Measurements from ENCODE around the genes ASB2 and IFI27L2.

GRCh38 chr14:93753352-93753668 lies 35.0 kb downstream of the PRIMA1 start:
- PRO-cap = no peak
- RAMPAGE, long total RNA, 4 experiments = no peak in any of the 4 experiments

DNA sequence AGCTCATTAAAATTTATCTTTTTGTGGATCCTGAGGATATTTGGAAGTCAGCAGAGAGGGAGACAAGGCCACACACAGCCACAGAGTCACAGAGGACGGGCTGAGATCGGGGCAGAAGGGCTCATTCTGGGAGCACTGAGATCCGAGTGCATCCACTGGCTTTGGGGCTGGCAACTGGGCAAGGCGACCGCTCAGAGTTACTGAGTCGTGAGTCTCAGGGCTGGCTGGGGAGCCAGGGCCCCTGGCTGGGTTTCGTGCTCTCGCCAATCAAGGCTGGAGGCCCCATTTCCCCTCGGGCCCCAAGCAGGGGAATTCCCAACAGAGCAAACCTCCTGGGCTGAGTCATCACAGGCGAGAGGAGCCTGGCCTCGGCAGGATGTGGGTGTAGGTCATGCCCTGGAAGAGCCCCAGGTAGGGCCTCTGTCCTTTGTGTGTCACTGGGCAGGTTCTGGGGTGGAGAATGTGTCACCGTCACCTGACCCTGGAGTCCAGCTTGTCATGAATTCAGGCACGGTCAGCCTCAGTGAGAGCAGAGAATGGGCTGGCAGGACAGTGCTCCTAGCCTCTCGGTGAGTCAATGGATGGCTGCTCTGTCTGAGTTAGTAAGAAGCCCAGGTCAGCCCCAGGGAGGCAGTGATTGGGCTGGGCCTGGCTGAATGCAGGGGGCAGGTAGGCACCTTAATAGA lies 17.0 kb downstream of the ASB2 start:
- PRO-cap = bidirectional peak, plus-strand start at position 523 of the sequence, minus-strand start at position 199 of the sequence
- RAMPAGE, long total RNA, 4 experiments = no peak in any of the 4 experiments

GRCh38 chr14:93965336-93965653 lies 11.1 kb downstream of the ASB2 start:
- PRO-cap = no peak
- RAMPAGE, long total RNA, 4 experiments = no peak in any of the 4 experiments

GRCh38 chr14:93975829-93976950 lies at the start of gene ASB2:
Gene ASB2 (minus strand): TSS chr14:93976570.
- PRO-cap = bidirectional peak, plus-strand start at chr14:93976295, minus-strand start at chr14:93976082; bidirectional peak, plus-strand start at chr14:93976878, minus-strand start at chr14:93976739
- RAMPAGE, long total RNA, 4 experiments = start-site peak on the minus strand in 2 of 4 experiments, at chr14:93976732-93976751 at its widest, 7 to 20 reads per replicate

DNA sequence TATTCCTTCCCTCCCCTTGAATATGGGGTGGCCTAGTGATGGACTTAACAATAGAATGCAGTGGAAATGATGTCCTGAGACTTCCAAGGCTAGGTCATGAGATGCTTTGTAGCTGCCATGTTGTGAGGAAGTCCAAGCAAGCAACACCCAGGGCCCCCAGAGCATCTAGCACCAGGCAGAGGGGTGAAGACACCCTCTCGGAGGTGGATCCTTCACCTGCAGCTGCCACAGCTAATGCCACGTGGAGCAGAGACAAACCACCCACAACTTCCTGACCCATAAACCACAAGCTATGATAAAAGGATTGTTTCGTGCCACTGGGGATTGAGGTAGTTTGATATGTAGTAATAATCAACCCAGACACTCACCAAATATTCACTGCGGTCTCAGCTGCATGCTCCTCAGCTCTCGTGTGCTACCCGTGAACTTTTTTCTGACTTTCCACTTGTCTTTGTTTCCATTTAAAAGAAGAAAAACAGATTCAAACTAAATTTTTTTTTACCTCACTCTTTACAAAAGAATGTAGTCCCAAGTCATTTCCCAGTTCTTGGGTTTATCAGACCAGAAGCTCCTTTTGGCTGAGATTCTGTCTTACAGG lies 1.9 kb upstream of the ASB2 start:
- PRO-cap = no peak
- RAMPAGE, long total RNA, 4 experiments = no peak in any of the 4 experiments

- PRO-cap = no peak
- RAMPAGE, long total RNA, 4 experiments = no peak in any of the 4 experiments
Measured at GRCh38 chr14:94077478-94078200, 3.4 kb downstream of the DDX24 start.

DNA sequence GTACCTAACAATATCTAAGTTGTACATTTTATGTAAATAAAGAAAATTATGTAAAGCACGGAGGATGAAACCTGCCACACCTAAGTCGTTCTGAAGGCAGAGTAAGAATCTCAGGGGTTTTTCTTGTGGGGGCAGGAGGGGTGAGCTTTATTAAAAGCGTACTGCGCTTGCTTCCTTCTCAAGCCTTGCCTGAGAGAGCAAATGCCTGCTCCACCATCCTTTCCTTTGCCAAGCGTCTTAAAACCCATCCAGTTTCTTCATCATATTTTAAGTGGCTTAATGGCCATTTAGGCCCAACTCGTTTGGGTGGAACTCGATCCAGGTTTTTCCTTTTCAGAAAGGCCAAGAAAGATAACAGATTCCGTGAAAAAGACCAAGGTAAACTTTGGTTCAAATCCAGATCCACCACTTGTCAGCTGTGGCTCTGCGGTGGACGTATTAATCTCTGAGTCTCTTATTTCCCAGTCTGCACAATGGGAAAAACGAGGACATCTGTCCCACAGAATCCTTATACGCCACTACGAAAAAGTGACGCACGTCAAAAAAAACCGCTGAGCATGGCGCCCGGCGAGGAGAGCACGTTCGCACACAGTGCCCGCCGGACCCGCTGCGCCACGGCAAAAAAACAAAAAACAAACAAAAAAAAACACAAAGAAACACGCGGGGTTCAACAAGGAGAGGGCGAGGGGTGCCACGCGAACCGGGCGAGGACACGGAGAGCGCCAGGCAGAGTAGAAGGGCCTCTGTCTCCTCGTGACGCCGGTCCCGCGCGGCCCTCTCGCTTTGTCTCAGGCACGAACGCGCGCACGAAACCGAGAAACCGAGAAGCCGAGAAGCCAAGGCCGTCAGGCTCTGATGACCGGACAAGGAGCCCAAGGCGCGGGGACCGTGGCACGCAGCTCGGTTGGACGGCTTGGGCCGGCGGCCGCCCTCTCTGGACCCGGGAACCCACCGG lies 648 bp downstream of the DDX24 start:
- PRO-cap = bidirectional peak, plus-strand start at position 558 of the sequence, minus-strand start at position 447 of the sequence
- RAMPAGE, long total RNA, 4 experiments = no peak in any of the 4 experiments

- PRO-cap = no peak
- RAMPAGE, long total RNA, 4 experiments = no peak in any of the 4 experiments
Measured at GRCh38 chr14:94099051-94099771, 18.1 kb downstream of the IFI27L1 start.

- PRO-cap = bidirectional peak, plus-strand start at chr14:94129734, minus-strand start at chr14:94129589
- RAMPAGE, long total RNA, 4 experiments = start-site peak on the minus strand in 4 of 4 experiments, at chr14:94129584-94129668 at its widest, 341 to 908 reads per replicate
Measured at GRCh38 chr14:94128900-94129898, at the start of gene IFI27L2. Gene IFI27L2 (minus strand): TSS chr14:94129604.

DNA sequence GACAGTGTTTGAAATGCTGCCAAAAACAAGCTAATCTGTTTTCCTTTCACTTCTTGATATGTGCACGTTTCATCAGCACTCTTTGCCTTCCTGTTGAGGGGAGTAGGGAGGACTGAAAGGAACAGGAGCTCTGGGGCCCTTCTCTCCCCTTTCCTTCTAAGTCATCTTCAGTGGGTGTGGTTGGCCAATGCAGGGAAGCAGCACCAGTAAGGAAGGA lies 12.1 kb upstream of the PPP4R4 start:
- PRO-cap = no peak
- RAMPAGE, long total RNA, 4 experiments = no peak in any of the 4 experiments

DNA sequence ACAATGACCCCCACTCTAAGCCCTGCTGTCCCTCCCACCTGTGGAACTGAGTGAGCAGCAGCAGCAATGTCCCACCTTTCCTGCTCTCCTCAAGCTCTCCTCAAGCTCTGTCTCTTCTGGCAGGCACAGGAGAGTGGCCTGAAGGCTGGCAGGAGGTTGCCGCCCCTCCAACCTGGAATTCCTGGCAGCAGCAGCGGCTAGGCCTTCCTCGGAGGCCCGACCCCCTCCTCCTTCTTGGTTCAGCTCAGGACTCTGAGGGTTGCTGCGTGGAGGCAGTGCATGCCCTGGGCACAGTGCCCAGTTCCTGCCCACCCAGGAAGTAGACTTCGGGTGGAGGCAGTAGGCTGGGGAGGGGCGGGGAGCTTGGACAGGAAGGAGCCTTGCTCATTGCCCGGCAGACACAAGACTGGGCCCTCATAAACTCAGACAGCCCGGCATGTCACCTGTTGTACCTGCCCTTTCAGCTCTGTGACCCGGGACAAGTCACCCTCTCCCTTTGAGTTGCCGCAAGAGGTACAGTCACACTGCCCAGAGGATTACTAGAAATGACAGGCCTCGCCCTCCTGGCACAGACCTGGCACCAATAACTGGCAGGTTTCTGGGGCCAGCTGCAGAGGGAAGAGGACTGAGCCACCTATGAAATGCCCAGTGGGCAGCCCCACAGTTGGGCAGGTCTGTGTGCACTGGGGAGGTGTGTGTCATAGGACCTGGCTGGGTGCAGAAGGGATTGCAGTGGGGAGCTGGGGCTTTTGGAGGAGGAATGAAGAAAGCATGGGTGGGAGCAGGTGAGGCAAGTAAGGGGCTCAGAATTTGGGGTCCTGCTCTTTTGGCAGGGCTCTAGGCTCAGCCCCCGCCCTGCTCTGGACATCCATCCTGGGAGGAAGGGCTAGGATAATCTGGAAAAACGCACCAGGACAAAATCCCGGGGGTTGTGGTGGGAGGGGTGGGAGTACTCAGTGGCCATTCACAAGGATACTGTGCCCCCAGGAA lies 2.3 kb upstream of the SERPINA1 start:
- PRO-cap = bidirectional peak, plus-strand start at position 417 of the sequence, minus-strand start at position 114 of the sequence
- RAMPAGE, long total RNA, 4 experiments = start-site peak on the minus strand in 4 of 4 experiments, centred at positions 243 to 281 of the sequence, 19 to 348 reads per replicate

DNA sequence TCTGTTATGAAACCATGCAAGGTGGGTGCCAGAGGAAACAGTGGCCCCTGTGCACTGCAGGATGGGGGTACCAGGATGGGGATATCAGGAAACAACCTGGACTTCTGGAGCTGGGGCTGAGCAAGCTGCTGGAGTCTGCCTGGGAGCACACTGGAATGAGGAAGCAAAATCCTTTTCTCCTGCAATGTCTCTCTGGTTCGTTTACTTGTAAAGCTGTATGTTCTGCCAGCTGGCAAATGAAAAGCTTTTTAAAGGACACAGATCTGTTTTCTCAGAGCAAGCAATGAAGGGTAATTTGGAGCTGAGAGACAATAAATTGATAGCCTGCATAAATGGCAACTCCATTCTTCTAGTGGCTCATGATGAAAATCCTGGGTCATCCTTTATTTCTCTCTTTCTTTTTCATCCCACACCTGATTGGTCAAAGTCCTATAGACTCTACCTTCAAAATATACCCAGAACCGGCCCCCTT lies 23.3 kb upstream of the SERPINA1 start:
- PRO-cap = no peak
- RAMPAGE, long total RNA, 4 experiments = no peak in any of the 4 experiments

- PRO-cap = unidirectional peak, minus-strand start at chr14:94447995; unidirectional peak, plus-strand start at chr14:94448371
- RAMPAGE, long total RNA, 4 experiments = no peak in any of the 4 experiments
Measured at GRCh38 chr14:94447763-94448513, 4.7 kb downstream of the SERPINA11 start.

DNA sequence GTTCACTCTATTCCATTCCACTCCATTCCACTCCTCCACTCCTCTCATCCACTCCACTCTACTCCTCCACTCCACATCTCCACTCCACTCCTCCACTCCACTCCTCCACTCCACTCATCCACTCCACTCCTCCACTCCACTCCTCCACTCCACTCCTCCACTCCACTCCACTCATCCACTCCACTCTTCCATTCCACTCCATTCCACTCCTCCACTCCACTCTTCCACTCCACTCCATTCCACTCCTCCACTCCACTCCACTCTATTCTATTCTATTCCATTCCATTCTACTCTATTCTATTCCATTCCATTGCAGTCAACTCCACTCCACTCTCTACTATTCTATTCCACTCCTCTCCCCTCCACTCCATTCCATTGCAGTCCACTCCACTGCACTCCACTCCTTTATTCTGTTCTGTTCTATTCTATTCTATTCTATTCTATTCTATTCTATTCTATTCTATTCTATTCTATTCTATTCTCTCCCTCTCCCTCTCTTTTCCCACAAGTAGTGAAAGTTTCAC lies 10.0 kb downstream of the SERPINA5 start:
- PRO-cap = no peak
- RAMPAGE, long total RNA, 4 experiments = no peak in any of the 4 experiments

DNA sequence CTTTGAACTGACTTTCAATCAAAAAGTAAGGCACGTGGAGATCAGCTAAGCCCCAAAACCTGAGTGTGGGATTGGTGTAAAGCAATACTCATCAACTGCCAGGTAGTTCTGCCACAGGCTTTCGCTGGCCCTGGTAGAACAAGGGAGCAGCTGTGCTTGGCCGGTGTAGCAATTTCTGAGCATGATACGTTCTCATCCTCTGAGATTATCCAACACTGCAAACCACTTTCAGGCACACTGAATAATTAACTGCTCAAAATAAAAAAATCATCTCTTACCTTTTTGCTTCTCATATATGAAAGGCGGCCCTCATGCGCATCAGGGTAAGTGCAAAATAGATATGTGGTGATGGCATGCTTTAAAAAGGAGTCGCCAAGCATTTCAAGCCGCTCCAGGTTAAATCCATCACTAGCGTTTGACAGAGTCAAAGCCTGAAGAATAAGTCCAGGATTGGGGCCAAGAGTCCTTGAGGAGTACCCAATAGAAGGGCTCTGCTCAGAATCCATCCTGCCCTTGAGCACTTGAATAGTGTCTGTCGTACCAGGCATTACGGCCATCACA lies 54.2 kb downstream of the DICER1 start:
- PRO-cap = no peak
- RAMPAGE, long total RNA, 4 experiments = no peak in any of the 4 experiments

DNA sequence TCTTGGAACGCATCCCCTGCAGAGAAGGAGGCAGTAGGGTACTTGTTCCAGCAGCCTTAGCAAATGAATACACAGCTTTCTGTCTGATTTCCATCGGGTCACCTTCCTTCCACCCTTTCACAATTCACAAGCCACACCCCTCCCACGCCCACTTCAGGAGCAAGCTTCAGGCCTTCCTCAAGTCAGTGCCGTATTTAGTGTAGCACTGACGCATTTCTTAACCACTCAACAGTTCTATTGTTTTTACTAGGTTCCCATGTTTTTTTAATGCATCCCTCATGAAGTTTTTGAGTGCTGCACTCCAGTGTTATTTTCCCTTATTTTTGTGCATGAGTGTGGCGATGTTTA lies 64.2 kb downstream of the CLMN start:
- PRO-cap = bidirectional peak, plus-strand start at position 180 of the sequence, minus-strand start at position 65 of the sequence
- RAMPAGE, long total RNA, 4 experiments = no peak in any of the 4 experiments

DNA sequence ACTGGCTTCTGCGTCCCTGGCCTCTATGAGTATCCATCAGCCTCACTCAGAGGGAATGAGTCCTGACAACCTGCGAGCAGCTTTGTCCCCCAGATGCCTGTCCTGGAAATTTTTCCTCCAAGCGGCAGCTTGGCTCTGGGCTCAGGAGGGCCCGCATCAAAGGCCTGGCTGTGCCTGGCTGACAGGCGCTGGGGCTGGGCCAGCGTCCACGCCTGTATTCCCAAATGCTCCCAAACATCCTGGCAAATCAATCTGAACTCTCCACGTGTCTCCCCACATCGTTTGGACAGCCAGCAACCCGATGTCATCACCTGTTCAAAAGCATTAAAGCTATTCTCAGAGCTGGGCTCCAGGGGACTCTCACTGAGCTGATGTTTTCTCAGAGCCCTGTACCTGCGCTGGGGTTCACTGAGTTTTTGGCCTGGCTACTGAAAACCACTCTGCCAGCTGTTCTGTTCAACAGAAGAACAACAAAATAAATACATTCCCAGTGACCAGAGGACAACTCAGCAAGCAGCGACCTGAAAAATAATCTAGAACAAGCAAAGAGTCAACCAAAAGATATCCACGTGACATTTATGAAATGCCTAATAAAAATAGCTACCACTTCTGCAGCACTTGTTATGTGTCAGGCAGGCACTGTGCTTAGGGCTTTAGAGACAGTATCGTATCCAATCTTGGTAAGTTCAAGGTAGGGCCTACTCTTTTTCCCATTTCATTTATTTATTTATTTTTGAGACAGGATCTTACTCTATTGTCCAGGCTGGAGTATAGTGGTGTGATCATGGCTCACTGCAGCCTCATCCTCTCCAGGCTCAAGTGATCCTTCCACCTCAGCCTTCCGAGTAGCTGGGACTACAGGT lies 57.6 kb downstream of the CLMN start:
- PRO-cap = no peak
- RAMPAGE, long total RNA, 4 experiments = no peak in any of the 4 experiments

DNA sequence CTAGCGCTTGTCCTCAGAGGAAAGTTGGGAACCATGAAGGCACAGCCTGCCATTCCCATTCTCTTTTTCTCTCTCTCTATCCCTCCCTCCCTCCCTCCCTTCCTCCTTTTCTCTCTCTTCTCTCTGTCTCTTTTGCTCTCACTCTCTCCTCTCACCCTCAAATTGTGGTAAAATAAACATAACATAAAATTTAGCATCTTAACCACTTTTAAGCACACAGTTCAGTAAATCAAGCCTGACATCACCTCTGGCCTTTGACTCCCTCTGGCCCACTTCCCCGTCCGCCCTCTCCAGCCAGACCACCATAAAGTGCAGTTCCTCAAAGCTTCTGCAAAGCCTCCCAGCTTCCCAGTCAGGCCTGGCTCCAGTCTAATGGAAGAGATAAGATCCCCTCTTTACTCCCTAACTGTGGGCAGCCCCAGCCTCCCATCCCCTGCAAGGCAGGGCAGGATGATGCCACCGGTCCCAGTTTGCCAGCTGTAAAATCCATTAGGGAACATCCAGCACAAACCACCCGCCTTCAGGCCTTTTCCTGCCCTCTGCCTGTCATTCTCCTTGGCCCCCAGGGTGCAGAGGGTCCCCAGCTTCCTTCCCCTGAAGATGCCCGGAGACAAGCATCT lies 93.5 kb upstream of the CLMN start:
- PRO-cap = no peak
- RAMPAGE, long total RNA, 4 experiments = no peak in any of the 4 experiments

GRCh38 chr14:95483078-95483580 lies 33.3 kb downstream of the SYNE3 start:
- PRO-cap = no peak
- RAMPAGE, long total RNA, 4 experiments = no peak in any of the 4 experiments

- PRO-cap = bidirectional peak, plus-strand start at chr14:95495807, minus-strand start at chr14:95495642
- RAMPAGE, long total RNA, 4 experiments = no peak in any of the 4 experiments
Measured at GRCh38 chr14:95495490-95496069, 20.9 kb downstream of the SYNE3 start.